ENCODE measurements around the genes IRF8 and FOXL1.

- PRO-cap = no peak
Measured at GRCh38 chr16:85659246-85659624, 29.5 kb downstream of the GINS2 start.

- PRO-cap = no peak
Measured at GRCh38 chr16:85690425-85691006, 1.8 kb upstream of the GINS2 start.

DNA sequence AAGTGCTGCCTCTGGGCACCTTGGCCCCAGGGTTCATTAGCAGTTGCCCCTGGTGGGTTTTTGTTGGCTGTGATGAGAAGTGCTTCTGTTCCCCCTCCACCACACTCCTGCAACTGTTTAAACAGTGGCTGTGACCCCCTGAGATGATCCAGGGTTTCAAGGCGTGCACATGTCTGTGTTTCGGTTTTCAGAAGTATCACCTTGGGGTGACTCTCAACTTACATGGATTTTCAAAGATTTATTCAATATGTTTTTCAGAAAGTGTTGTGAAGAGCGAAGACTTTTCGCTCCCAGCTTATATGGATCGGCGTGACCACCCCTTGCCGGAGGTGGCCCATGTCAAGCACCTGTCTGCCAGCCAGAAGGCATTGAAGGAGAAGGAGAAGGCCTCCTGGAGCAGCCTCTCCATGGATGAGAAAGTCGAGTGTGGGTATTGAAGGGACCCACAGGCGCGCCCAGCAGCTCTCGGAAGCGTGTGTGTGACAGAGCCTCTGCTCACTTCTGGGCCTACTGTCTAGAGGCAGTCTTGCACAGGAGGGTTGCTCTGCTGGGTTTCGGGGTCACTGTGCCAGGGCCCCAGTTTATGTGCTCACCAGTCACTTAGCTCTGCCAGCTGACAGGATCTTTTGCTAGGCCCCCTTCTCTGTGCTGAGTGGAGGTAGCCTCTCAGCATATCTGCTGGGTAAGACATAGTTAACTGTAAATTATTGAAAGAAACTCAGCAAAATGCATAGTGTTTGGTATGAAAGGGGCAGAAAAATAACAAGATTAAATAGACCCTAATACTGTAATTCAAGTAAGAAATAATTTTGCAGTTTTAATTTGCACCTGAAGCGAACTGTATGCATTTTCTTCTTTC is 5.4 kb downstream of the COX4I1 start:
- PRO-cap = no peak

GRCh38 chr16:85898446-85899608 is at the start of gene IRF8:
Gene IRF8 (plus strand): TSS chr16:85899162.
- PRO-cap = bidirectional peak, plus-strand start at chr16:85899162, minus-strand start at chr16:85899021

DNA sequence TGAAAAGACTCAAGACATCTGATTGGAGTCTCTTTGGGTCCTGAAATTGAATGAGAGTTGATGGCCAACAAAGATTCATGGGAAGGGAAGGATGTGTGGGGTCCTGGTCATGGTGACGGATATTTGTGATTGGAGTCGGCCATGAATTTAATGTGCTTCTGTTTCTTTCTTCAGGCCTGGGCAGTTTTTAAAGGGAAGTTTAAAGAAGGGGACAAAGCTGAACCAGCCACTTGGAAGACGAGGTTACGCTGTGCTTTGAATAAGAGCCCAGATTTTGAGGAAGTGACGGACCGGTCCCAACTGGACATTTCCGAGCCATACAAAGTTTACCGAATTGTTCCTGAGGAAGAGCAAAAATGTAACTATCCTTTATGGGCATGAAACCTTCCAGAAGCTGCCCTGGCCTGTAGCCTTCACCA is 9.9 kb downstream of the IRF8 start:
- PRO-cap = no peak

GRCh38 chr16:85909235-85909514 is 10.2 kb downstream of the IRF8 start:
- PRO-cap = no peak

DNA sequence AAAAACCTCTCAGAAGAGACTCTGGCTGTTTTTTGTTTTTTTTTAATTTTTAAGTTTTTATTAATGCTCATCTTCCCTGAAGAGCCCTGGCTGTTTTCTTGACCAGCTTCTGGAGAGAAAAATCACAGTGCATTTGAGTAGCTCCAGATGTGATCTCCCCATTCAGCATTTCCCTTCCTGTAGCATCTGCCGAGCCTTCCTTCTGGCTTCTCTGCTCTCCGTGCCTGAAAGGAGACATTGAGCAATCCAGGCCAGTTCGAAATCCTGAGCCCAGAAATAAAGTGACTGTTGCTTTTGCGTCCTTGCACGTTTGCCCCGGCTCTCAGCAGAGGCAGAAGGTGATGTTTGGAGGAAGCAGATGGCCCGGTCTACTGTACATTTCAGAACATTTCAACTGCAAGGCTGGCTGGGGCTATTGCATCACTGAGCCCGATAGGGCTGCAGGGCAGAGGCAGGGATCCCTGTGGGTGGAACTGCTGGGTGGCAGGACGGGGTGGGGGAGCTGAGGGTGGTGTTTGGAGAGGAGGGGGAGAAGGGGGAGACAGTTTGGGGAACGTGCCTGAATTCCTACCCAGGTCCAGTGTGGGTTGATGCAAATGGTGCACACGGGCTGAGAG is 29.4 kb downstream of the IRF8 start:
- PRO-cap = no peak

- PRO-cap = no peak
Measured at GRCh38 chr16:86027311-86027735, 128.4 kb downstream of the IRF8 start.

DNA sequence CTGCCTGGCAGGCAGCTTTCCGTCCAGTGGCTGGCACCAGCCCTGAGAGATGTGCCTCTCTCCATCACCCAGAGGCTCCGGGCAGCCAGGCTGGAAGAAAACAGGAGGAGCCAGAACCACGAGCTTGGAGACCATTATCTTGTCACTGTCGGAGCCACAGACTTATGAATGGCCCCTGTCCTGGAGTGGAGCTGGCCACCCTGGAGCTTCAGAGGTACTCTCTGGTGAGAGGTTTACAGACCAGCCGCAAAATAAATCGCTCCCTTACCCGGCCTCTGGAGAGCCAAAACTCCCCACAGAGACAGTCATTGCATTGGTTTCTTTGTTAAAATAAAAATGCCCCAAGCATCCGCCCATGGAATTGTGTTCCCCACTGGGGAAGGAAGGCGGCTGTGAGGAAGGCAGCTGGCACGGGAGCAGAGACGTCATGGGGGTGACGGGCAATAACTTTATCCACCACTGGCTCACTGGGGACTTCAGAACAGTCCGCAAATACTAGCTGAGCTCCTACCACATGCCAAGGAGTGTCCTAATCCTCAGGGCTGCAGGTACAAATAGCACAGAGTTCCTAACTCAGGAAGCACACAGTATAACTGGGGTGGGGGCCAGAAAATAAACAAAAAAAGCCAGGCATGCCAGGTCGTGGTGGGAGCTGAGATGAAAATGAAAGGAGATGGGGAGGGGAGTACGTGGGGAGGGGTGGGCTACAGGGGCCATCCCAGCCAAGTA is 266.2 kb upstream of the FOXF1 start:
- PRO-cap = no peak

GRCh38 chr16:86396481-86396838 is 113.9 kb upstream of the FOXF1 start:
- PRO-cap = unidirectional peak, plus-strand start at chr16:86396734

DNA sequence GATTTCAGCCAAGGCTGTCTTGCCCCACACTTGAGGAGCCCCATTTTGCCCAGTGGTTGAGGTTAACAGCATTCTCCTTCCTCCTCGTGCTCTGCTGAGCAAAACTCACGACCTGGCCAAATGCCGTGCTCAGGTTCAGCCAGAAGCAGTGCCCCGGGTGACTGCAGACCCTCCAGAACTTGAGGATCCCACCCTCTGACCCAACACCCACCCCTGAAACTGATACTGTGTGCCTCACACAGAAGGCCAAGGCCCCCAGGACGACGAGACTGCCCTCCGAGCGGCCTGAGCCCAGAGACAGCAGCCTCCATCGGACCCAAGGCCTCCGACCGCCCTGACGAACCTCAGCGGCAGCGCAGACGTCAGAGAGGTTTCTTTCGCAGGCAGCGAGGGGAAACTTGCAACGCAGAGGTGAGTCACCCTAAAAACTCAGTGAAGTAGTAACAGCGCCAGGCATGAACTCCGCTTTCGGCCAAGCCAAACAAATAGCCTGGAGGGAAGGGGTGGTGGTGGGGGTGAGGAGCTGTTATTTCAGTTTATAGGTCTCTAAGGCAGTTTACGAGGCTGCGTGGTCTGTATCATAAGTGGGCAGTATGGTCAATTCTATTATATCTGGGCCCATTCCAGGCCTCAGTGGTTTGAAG is 43.7 kb upstream of the FOXF1 start:
- PRO-cap = no peak

- PRO-cap = no peak
Measured at GRCh38 chr16:86493277-86493702, 17.0 kb upstream of the FOXF1 start.

- PRO-cap = bidirectional peak, plus-strand start at chr16:86512771, minus-strand start at chr16:86512511; bidirectional peak, plus-strand start at chr16:86513369, minus-strand start at chr16:86513343
Measured at GRCh38 chr16:86512586-86513500, 2.5 kb downstream of the FOXF1 start.

DNA sequence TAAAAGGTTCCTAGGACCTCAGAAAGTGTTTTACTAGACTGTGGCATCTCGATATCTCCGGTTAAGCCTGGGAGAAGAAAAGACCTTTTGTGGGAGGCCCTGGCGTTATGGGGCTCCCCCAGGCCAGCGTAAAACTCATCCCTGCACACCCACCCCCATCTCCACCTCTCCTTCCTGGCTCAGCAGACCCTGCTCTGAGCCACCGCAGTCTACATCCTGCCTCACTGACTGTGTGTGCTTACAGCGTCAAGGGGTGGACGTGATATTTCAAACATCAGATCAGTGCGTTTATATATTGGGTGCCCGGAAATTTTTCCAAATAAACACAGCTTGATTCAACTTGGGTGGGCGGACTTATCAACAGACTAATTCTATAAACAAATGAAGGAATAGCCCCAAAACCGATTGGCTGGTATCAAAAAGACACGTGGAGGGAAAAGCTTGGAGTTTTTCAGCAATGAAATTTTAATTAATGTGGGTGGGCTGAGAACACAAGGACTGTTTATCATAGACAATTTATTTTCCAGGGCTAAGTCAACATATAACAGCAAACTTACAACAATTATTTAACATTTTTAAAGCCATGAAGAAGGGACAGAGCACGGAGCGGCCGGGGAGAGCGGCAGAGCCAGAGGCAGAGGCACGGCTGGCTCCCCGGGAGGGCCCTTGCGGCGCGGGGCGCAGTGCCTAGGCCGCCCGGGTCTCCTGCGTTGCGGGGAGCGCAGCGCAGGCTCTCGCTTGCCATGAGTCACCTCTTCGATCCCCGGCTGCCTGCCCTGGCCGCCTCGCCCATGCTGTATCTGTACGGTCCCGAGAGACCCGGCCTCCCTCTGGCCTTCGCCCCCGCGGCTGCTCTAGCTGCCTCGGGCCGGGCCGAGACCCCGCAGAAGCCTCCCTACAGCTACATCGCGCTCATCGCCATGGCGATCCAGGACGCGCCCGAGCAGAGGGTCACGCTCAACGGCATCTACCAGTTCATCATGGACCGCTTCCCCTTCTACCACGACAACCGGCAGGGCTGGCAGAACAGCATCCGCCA is at the start of gene FOXL1:
FOXL1 (plus strand) TSS at position 569 of the 1,039 bp plus-strand sequence.
- PRO-cap = bidirectional peak, plus-strand start at position 569 of the sequence, minus-strand start at position 236 of the sequence; bidirectional peak, plus-strand start at position 751 of the sequence, minus-strand start at position 707 of the sequence

- PRO-cap = bidirectional peak, plus-strand start at chr16:86579507, minus-strand start at chr16:86579368
Measured at GRCh38 chr16:86579020-86580101, 1.0 kb downstream of the FOXL1 start.

- PRO-cap = no peak
Measured at GRCh38 chr16:86597795-86598488, 19.6 kb downstream of the FOXL1 start.

DNA sequence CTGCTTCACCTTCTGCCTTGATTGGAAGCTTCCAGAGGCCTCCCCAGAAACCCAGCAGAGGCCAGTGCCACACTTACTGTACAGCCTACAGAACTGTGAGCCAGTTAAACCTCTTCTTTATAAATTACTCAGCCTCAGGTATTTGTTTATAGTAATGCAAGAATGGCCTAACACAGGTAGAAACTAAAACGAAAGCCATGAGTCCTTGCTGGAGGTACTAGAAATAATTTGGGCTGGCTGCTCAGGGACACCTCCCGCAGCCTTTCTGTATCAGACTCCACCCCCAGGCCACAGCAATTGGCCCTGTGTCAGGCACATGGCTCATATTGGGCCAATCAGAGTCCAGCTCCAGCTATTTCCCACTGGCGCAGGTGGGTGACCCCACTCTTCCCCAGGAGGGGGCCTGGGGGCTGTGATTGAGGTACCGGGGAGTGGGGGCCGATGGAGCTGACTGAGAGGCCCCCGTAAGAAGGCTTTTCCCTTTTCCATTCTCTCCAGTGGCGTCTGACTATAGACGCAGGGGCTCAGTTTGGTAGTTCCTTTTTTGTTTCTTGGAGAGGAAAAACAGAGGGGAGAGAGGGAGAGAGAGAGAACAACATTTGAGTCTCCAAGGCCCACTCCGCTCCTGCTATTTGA is 26.0 kb downstream of the FOXL1 start:
- PRO-cap = no peak

DNA sequence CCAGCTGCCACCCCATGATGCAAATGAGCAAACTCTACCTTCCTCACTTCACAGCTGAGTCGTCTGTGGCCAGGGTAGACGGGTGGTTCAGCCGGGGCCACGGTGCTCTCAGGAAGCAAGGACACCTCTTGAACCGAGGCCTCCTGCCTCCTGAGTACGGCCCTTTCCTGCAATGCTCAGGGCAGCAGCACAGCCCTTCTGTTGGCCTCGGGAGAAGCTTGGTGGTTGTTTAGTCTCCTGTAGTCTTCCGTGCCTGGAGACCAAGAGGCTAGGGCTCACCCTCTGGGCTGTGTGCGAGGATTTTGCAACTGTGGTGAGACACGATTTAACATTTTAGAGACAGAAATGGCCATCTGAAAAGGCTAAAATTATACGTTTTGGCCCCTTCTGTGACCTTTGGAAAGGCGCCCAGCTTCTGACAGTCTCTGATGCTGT is 33.0 kb downstream of the FOXL1 start:
- PRO-cap = no peak

GRCh38 chr16:87201171-87201422 is 116.1 kb downstream of the C16orf95 start:
- PRO-cap = no peak

DNA sequence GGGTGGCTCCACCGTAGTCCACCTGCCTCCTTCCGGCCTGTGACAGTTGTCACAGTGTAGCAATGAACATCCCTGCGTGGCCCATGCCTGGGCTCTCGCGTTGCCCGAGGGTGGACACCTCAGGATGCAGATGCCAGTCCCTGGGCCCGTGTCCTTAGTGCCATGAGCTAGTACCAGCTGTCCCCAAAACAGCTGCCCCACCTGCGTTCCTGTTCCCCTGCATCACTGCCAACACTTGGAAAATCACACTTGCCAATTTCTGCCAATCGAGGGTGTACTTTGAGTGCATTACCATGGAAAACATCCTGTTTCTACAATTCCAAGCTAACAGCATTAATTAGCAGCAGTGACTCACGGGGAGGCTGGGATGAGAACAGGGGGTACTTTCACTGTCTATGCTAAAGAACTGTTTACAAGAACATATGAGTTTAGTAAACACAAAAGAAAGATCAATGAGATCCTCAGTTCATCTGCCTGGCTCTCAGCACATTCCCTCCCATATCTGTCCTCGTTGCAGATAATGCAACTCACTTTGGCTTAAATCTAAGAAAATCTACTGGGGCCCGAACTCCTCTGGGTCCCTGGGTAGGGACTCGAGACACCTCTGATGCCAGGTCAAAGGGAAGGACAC is 9.1 kb upstream of the C16orf95 start:
- PRO-cap = no peak

All from bile duct (tissue), 1 donor.